Cardiac atrium fibroblast (primary cell): ENCODE measurements around a stretch of chr6.

GRCh38 chr6:166009011-166009382 is 158.7 kb downstream of the TBXT start:
- RAMPAGE, long total RNA: no peak

- RAMPAGE, long total RNA: no peak
Observed at GRCh38 chr6:166319206-166319852, 11.1 kb upstream of the PRR18 start.

GRCh38 chr6:166330384-166331023 is 11.8 kb downstream of the SFT2D1 start:
- RAMPAGE, long total RNA: no peak

GRCh38 chr6:166339283-166339727 is 3.0 kb downstream of the SFT2D1 start:
- RAMPAGE, long total RNA: no peak

DNA sequence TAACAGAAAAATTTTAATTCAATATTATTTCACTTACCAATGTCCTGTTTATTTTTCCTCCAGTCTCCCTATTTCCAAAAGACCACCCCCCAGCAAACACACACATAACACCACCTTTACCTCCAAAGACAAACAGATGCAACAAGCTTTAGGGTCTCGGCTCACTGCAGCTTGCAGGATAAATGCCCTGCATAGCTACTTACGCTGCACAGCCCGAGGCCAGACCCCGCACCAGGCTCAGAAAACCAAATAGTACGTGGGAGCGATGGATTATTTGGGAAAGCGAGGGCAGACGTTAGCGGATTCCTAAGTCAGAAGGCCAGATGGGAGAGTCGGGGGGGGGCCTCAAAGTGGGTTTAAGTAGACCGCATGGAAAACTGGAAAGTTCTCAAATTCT is 480 bp downstream of the SFT2D1 start:
- RAMPAGE, long total RNA: no peak

GRCh38 chr6:166636632-166637160 is 9.6 kb upstream of the RPS6KA2 start:
- RAMPAGE, long total RNA: no peak

DNA sequence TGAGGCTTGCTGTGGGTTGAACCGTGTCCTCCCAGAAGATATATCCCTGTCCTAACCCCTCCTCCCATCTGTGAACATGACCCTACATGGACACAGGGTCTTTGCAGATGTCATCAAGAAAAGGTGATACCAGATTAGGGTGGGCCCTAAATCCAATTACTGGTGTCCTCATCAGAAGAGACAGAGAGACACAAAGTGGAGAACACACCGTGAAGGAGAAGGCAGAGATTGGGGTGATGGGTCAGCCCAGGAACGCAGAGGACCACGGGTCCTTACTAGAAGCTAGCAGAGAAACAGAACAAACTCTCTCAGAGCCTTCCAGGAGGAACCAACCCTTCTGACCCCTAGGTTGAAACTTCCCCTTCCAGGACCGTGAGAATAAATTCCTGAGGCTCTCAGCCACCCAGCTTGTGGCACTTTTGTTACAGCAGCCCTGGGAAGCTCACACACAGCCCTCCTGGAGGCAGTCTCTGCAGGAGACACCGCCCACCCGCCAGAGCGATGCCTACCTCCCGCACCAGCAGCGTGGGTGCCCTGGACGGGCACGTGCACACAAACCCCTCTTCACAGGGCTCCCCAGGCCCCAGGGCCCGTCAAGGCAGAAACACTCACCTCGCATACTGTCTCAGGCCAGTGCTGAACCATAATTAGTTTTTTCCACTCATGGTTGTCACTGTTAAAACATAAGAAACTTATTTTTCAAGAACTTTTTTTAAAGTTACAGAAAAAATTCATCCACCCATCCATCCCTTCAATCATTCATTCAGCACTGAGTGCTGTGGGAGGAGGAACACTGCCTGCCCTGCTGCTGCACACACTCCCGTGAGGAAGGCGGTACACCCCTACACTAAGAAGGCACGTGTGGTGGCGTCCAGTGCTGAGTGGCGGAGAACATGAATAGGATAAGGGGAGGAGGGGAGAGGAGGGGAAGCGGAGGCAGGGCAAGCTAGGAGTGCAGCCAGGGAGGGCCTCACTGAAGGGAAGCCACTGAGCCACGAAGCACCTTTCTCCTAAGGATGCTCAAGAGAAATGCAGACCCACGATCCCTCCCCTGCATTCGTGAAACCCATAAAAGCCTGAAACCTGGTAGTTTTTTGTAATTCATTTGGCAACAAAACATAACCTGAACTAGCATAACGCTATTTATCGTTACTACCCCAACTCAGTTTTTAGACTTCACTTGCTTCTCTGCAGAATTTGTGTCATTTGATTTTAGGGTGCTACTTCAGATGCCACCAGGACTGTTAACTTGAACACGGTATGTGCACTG is 4.0 kb downstream of the RNASET2 start:
- RAMPAGE, long total RNA: no peak

DNA sequence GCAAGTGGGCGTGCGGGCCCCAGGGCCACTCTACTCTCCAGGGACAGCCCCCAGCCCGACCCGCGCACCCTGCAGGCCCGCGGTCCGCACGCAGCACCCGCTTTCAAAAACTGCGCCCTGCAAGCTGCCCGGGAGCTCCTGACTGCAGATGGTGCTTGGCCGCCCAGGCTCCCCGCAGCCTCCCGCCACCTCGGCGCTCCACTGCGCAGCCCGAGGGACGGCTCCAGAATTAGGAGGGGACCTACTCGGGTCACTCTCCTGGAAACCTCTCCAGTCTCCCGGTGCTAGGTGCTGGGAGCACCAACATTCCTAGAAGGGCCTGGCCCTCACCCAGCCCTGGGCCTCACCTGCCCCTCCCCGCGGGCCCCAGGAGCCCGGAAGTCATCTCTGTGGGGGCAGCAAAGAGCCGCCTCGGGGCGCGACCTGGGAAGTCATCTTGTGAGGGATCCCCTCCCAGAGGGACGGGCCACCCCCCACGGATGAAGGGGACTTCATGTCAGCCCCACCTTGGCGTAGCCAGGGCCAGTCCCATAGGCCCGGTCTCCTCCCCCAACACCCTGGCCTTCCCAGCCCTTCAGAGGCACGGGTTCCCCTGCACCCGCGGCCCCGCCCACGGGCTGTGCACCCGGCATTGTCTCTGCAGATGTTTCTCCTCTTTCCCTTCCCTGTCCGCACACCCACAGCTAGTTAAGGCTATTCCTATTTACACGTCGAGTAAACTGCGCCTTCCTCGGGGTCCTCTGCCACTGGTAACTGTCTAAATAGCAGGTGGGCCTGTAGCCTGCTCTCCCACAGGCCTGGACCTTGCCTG is 736 bp upstream of the RNASET2 start:
- RAMPAGE, long total RNA: no peak

DNA sequence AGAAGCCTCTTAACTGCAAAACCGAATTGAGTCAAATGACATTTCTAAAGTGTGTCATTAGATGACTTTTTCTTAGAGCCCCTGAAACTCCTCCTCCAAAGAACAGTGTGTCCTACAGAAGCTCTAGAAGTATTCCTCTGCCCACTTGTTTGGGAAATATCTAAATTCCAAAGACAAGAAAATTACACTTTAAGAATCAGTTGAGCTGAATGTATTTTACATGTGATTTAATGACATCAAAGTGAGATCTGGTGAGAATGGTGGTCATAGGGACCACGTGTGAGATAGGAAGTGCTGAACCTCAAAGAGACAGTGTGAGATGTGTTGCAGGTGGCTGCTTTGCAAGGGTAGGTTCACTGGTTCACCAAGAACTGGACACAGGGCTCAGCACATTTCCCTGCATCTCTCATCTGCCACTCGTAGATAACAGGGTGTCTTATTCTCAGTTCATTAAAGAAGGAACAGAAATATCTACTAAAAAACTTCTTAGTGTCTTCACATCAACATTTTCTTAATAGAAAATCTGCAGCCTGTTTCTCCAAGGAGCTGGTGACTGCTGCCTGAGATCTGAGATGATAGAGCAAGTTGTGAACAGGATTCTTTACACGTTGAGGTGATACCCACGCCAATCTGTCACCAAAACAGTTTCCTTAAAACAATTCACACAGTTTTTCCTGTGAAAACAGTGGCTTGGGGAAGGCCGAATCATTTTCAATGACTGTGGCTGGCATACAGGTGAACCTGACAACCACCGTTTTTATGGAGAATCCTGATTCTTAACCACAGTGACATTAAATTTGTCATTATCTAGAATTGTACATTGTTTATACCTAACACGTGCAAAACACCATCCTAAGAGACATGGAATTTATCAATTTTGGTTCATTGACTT is 7.2 kb downstream of the CCR6 start:
- RAMPAGE, long total RNA: no peak

DNA sequence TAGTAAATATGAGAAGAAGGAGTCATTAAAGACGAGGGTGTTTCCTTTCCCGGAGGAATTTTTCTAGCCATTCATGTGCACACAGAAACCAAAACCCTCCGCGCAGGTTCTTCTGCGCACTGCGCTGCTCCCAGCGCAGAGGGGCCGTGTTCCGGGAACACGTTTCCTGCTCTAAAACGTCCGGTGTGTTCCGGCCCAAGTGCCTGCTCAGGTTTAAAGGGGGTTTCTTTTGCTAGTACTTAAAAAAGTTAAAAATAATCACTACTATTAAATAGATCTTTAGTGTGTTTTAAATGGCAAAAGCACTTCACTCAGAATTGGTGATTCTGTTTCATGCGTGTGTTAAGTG is 11.6 kb downstream of the GPR31 start:
- RAMPAGE, long total RNA: no peak

DNA sequence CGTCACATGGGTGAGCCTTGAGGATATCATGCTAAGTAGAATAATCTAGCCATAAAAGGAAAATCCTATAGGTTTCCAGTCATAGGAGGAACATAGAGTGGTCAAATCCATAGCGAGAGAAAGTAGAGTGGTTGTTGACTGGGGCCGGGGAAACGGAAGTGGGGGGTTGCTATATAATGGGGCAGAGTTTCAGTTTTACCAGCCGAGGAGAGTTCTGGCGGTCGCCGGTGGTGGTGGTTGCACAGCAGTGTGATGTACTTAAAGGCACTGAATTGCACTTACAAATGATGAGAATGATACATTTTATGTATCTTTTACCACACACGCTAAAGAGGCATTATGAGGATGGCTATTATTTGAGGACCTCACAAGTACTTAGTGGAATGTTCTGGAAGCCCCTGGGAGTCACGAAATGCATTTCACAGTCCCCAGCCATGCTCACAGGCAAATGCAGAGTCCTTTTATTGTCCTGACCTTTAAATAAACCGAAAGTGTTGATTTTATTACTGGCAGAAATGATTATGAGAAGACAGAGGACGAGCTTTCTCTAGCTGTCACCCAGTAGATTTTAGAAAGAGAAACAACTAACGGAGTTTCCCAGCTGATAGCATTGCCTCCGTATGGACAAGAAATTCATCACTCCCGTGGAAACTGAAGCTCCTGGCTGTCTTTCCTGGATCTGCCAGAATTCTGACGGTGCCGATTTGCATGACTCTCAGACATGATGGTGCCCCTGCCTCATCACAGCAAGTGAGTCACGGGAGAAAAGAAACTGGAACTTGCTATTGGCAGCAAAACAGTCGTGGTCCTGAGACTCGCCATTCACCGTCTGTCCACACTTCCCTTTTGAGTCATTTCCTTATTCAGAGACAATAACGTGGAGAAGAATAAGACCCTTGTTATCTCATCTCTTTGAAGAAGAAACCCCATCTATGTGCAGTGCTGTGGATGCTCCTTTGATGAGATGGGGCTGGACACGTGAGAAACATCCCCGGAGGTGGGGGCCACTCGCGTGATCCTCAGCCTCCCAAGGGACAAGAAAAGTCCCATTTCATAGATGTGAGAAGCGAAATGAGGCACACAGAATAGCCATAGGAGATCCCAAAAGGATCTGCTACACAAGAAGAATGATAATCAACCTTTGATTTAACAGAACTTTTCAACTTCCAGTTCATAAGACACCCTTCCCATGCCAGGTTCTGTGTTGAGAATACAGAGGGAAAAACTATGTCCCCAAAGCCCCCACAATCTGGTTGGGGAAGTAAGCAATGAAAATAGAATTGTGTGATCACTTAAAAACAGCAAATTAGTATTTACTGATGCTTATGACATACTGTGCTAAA is 4.4 kb downstream of the GPR31 start:
- RAMPAGE, long total RNA: no peak

DNA sequence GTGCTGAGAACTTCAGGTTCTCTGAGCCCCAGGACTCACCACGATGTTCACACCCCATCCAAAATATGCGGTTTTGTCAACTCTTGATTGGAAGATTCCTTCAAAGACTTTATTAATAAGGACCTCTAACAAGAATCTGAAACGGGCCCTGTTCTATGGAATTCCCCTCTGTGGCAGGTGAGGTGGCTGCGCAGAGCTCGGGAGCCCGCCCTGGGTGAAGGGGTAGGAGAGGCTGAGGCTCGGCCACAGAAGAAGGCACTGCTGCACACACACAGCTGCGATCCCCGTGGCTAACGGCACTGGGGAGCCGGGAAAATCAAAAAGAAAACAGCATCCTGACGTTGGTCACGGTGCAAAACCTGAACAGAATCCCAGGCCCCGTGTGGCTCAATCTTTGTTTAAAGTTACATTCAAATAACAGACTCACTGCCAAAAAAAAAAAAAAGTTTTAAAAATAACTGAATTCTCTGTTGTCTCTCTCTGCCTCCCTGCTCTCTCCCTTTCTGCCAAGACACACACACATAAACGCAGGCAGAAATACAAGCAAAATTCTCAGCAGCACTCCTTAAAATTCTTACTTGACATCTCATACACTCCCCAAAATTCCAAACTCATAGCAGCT is 248.6 kb downstream of the TTLL2 start:
- RAMPAGE, long total RNA: no peak

DNA sequence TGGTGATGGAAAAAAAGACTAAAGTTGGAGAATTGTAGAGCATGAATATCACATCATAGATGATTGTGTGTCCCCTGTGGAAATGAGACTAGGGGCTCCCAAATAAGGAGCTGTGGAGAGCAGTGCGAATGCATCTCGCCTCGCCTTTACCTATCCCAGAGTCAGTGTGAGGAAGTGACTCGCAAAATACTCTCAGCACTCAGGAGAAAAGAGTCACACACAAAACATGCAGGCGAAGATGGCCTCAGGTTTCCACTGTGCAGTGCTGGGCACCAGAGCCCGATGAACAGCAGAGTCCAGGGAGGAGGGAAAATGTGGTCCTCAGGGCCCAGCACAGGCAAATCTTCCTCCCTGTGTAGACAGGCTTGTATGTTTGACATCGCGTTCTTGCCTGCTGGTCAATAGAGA is 126.5 kb upstream of the AFDN start:
- RAMPAGE, long total RNA: no peak

DNA sequence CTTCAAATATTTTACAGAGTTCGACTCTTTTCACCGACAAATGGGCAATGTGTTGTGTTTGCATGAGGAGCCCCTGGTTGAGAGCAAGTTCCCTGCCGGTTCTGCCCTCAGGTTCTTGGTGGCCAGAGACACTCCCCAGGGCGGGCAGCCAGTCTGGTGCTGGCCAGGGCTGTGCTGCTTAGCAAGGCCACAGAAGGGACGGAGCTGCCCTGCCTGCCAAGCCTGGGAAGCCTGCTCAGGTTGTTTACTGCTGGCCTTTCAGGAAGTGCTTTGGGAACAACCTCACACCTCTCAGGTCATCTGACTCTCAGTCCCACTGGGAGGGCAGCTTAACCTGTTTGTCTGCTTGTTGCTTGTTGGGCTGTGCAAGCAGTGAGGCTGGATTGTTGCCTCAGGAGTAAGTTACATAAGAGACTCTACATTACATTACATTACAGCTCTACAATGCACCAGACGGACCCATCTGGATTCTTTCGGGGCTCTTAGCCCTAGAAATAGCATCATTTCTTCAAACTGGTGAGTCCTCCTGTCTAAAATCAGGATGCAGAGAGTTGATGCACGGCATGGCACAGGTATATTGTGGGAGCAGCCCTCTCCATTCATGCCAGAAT is 75.7 kb upstream of the AFDN start:
- RAMPAGE, long total RNA: no peak

DNA sequence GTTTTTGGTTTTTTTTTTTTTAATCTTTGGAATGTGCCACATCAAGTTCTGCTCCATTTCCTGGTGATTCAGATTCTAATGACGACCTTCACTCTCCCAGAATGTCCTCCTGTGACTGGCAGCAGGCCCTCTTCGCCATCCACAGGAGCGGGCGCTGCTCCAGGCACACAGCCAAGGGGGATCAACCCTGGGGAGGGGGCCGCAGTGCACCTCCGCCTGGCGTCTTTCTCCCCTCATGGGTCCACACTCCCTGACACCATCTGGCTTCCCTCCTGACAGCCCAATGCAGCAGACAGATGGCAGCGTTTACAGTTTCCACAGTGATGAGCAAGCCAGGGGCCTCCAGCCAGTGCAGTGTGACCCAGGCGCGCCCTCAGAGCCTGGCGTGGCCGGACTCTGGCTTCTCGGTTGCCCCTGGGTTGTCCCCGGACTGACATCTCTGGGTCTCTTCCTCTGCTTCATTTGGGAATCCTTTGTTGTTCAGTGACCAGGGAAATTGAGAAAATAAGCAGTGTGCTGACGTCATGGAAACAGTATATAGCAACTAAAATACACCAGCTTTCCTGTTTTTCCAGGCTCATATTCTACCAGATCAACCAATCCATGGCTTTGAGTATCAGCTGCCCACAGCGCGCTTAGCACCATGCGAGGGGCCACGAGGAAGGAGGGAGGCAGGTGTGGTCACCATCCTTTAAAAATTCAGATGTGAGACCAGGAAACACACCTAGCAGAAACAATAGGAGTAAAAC is 27.3 kb upstream of the AFDN start:
- RAMPAGE, long total RNA: no peak

- RAMPAGE, long total RNA: no peak
Observed at GRCh38 chr6:167825370-167826213, 1.1 kb upstream of the AFDN start.

GRCh38 chr6:167840715-167841434 is 14.2 kb downstream of the AFDN start:
- RAMPAGE, long total RNA: no peak

DNA sequence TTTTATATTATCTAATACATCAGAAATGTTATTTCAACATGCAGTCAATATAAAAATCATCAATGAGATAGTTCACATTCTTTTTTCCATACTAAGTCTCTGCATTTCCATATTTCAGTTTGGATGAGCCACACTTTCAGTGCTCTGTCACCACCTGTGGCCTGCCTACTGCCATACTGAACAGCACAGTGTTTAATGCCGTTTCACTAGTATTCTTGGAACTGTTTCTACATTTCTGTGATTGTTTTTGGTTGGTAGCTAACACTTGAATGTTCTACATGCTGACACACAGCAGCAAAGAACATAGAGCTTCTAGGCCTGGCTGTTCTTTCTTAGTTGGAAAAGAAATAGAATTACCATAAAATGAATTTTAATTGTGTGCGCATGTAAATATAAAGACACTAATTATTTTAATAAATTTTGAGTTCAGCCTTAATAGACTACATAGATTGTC is 61.4 kb upstream of the KIF25 start:
- RAMPAGE, long total RNA: no peak

DNA sequence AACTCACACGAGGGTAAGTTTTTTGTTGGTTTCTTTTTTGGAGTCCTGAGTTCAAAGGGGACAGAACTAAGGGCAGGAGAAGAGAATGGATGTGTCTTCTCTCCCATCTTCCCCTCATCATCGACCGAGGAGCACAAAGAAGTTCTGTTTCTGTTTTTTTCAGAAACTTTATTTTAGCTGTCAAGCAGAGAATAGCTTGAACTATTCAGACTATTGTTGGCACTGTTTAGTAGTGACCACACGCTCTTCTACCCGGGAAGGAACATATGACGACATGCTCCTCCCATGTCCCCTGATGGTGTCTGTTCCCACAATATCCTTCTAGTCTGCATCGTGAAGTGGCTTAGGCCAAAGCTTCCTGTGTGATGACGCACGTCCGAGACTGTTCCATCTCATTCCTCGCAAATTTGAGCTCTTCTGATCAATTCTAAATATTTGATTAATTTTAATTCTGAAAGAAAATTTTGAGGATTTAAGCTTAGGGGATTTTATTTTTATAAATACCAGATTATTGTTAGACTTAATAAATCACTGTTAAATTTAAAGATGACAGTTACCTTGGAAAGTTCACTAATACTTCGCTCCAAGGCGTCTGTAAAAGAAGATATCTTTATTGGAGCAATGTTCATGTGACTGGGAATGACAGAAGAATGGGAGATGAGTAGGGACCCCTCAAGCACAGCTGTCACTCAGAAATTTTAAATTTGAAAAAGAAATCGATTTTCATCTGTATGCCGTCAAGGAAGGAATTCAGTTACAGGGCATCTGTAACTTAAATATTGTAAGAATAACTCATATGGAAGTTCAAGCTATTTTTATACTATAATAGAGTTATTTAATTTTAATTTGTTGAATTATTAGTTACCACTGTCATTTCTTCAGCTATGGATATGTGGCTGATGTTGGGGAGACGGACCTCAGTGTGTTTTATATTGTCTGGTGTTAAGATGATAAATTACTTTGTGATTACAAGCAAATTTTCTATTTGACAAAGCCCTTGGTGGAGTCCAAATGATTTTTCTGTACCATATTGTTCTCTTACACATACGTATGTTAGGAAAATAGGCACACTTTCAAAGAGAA is 27.0 kb upstream of the KIF25 start:
- RAMPAGE, long total RNA: no peak

DNA sequence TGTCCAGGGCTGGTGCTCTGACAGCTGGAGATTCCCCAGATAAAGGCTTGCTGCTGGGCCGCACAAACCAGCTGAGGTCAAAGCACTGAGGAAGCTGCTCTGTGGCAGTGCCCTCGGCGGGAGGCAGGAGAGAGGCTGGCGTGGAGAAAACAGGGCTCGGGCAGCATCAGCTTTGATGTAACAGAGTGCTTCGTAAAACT is 84.4 kb upstream of the FRMD1 start:
- RAMPAGE, long total RNA: no peak